ENCODE data around the gene ELF5.

DNA sequence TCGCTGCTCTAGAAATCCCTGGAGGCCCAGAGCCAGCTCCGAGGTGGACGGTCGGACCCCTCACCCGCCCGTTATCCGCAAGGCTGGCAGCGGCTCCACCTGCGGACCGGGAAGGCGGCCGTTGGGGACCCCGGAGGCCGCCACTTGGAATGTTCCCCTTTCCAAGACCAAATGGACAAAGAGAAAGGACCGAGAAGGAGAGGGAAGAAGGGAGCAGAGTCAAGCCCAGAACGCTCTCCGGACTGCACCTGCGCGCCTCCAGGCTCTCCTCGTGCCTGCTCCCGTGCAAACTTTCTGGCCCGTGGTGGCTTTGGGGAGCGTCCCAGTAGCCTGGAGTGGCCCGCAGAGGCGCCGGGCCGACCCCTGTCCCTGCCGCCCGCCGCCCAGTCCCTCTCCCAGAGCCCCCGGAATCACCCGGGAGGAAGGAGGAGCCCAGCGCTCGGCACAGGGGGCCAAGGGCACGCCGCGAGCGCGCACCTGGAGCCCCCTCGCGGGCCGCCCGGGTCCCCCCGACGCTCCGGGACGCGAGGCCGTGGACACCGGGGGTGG lies 23.0 kb downstream of the LMO2 start:
- PRO-cap, 10 experiments = no peak in any of the 10 experiments

DNA sequence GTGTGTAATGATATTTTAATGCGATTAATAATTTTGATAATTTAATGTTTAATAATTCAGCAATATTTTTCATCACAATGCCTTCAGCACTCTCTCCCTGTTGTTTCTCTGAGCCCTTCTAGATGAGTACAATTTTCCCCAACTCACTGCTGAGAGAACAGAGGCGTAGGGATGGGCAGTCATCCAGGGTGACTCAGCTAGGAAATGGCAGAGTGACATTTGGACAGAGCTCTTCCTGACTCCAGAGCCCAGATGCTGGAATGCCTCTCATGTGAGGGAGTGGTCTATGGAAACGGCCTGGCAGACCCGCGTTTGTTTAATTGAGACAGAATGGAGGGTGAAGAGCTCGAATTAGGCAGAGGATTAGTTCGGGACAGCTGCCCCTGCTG lies 7.4 kb upstream of the LMO2 start:
- PRO-cap, 10 experiments = no peak in any of the 10 experiments

DNA sequence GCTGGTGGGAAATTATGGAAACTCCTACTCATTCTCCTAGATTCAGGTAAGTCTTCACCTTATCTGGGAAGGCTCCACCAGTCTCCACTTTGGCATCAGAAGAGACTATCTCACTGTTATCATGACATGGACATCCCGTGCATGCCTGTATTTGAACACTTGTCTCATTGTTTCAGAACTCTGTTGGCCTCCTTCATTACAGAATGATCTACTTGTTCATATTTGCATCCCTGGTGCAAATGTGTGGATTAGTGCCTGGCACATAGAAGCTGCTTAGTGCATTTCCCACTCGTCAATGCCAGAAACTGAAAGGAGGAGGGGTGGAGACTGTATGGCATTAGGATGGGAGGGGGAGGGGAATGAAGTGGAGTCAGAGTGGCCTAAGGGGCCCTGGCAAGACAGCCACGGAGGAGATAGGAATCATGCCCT lies 54.0 kb upstream of the CAPRIN1 start:
- PRO-cap, 10 experiments = peak in 1 of 10 experiments; most common minus-strand start position 297 of the sequence (in 1)

DNA sequence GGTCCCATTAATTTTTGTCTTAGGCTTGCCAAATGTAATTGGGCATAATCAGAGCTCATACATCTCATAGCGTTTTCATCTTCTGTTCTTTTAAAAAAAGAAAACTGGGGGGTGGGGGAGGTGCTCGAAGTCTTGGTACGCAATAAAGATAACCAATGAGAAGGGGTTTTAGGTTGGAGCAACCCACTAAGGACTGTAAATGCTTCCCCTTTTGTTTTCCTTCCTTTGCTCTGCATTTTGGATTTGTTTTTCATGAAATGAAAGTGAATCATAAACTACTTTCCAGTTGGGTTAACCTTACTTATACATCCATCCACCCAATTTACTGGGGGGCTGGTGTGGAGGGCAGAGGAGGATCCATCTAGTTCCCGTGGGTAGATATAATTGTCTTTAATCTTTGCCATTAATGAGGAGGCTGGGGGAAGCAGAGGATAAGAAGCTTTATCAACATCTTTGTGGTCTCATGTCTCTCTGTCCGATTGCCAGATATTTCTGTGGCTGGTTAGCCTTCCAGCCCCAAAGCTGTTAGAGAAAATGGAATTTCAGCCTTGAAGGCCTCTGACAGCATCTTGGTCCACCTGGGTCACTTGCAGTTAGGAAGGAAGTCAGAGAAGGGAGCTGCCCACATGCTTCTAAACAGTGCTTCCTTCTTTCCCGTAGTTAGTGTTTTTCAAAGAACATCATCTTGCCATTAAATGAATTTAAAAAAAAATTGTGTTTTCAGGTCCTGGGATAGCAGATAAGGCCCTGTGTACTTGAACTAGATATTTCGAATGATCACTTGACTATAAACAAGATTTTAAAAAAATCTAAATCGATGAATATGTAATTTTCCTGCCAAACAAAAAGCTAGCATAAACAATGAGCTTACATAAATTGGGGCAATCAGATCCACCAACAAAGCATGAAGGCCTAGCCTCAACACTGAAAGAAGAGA lies 56.9 kb downstream of the ABTB2 start:
- PRO-cap, 10 experiments = no peak in any of the 10 experiments

DNA sequence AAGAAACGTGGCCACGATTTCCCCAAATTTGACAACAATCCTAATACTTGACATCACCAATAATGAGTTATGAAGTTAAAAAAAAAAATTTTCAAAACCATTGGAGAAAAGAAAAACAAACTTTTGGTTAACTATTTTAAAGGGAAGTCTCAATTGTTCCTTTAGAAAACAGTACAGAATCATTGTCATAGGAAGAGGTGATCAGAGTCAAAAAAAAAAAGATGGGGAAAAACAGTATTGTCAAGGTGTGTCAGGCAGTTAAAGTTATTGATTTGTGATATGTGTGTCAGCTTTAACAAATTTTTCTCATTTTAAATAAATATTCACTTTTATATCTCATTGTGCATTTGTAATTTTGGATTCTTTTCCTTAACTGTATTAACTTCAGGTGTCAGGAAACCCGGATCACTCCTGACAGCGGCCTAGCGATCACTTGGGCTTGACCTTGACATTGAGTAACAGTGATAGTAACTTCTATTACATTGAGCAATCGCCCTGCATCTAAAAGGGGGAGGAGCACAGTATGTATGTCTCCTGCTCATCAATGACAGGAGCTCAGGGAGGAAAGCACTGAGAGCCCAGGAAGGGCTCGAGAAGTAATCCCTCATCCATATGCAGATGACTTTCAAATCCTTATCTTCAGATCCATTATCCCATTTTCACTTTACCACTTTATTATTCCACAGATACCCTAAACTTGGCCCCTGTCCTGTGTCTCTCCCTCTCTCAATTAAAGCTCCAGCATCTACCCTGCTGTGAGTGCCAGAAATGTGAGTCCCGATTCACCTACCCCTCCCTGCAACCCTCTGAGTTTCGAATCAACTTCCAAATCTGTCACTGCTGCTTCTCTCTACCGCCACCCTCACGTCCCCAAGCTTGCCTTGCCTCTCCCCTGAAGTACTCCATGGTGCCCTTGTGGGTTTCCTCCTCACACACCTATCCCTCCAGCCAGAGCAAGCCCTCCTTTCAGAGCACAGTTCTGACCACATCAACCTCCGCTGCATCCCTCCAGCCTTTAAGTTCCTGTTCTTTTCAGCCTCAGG lies 47.9 kb downstream of the ABTB2 start:
- PRO-cap, 10 experiments = no peak in any of the 10 experiments

DNA sequence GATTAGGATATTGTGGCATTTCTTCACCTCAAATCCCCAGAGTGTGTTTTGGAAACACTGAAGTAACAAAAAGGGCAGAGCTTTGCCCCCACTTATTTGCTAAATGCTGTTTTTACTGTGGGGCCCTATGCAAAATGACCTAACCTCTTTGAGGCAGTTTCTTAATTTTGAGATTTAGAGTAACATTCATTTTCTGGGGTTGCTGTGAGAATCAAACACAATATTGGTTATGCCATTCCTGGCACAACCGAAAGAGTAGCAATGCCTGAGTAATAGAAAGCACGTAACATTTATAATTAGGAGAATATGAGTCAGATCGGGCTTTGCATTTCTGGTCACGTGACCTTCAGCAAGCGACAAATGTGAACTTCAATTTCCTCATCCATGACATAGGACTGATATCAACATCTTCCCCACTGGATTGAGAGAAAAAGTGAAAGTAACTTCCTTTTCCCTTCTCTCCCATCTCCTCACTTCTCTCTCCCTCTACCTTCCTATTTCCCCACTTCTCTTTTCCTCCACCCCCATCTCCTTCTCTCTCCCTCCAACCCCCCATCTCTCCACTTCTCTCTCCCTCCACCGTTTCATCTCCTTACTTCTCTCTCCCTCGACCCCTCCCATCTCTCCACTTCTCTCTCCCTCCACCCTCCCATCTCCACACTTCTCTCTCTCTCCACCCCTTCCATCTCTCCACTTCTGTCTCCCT lies 33.7 kb upstream of the CAT start:
- PRO-cap, 10 experiments = no peak in any of the 10 experiments

GRCh38 chr11:34513490-34514331 lies at the start of gene ELF5:
Gene ELF5 (minus strand): TSS chr11:34513794.
- PRO-cap, 10 experiments = peak in 7 of 10 experiments; most common plus-strand start chr11:34513823 (in 1); most common minus-strand start chr11:34513756 (in 7)

DNA sequence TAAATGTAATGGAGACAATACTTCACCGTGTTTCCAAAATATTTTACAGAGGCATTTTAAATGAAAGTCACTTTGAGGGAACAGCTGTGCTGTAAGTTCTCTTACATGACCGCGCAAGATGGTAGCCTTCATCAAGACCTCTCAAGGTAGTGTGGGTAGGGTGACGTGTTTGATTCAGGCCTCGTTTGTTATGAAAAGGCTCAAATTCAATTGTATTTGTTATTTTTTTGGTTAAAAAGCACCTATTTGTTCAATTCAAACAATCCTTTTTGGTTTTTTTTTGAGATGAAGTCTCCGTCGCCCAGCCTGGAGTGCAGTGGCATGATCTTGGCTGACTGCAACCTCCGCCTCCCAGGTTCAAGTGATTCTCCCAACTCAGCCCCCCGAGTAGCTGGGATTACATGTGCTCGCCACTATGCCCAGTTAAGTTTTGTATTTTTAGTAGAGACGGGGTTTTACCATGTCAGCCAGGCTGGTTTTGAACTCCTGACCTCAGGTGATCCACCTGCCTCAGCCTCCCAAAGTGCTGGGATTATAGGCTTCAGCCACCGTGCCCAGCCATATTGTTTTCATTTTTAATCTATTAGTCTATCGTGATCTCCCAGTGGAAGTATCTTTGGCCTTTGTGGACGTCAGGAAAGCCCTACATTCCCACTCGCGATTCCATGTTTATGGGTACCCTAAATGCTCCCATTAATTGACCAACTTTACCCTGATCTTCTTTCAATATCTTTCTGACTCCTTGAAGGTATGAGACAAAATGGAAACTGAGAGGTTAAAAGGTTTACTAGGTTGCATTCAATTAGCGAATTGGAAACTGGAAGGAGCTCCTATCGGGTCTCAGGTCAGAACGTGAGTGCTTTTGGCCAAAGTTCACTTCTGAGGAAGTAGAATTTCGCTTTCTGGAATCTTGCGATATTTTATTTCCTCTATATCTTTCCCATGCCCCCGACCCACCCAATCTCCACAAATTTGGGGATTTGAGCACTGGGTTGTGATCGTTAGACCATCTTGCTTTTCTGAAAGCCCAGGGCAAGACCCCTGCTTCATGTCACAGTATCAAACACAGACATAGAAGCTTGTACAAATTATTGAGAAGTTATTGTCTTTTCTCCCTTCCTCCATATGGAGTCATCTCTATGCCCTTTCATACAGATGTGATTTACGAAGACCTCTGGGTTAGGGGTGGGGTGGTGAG lies 2.3 kb downstream of the EHF start:
- PRO-cap, 10 experiments = peak in 2 of 10 experiments; most common minus-strand start position 120 of the sequence (in 1)

DNA sequence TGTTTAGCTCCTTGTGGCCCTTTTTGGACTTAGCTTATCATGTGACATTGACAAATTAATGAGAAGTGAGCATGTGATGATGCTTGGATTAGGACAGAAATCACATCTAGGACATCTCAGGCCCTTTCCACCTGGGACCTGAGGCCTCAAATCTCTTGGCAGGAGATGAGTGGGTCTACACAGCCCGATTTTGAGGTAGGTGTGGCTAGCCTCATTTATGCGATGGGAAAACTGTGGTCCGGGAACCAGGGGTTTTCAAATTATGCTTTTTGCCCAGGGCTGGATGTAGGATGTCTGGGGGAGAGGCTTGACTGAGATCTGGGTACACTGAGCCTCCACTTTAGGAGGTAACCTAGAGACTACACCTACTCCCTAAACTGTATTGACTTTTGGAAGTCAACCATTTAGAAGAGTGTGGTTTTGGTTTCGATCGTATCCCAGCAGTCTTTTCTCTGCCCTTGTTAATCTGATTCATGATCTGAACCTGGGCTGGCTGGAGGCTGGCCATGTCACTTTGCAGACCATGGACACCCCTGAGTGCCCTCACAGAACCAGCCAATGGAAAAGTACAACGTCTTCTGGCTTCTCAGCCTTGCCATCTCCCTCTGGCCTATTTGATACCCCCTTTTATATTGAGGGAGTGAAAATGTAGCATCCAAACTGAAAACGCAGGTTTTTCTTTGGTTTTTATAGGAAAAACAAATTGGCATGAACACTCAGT lies 10.7 kb downstream of the EHF start:
- PRO-cap, 10 experiments = peak in 2 of 10 experiments; most common plus-strand start position 469 of the sequence (in 1); most common minus-strand start position 349 of the sequence (in 1)

- PRO-cap, 10 experiments = peak in 3 of 10 experiments; most common plus-strand start chr11:34642150 (in 1); most common minus-strand start chr11:34642120 (in 1)
Measured at GRCh38 chr11:34642004-34643041, 21.4 kb downstream of the EHF start.

DNA sequence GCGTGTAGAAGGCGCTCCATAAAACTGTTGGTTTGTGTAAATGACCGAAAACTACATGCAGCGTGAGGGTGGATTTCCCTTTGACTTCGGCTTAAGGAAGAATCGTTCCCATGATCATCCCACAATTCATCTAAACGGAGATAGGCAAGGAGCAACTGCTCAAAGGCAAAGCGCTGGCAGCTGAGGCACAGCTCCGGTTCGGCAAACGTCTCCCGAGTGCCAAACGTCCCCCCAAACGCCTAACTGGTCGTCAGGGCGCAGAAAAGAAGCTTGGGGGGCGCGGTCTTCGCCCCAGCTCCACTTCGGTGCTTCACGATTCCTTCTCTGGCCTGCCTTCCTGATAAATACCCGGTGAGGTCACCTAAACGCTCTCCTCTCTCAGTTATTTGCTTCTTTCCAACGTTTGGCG lies 587 bp downstream of the APIP start:
- PRO-cap, 10 experiments = peak in 6 of 10 experiments; most common plus-strand start position 129 of the sequence (in 5); most common minus-strand start position 326 of the sequence (in 1)

- PRO-cap, 10 experiments = no peak in any of the 10 experiments
Measured at GRCh38 chr11:34916824-34916972, 280 bp downstream of the PDHX start.

GRCh38 chr11:34916973-34917488 lies 613 bp downstream of the PDHX start:
- PRO-cap, 10 experiments = peak in 1 of 10 experiments; most common minus-strand start chr11:34917209 (in 1)

DNA sequence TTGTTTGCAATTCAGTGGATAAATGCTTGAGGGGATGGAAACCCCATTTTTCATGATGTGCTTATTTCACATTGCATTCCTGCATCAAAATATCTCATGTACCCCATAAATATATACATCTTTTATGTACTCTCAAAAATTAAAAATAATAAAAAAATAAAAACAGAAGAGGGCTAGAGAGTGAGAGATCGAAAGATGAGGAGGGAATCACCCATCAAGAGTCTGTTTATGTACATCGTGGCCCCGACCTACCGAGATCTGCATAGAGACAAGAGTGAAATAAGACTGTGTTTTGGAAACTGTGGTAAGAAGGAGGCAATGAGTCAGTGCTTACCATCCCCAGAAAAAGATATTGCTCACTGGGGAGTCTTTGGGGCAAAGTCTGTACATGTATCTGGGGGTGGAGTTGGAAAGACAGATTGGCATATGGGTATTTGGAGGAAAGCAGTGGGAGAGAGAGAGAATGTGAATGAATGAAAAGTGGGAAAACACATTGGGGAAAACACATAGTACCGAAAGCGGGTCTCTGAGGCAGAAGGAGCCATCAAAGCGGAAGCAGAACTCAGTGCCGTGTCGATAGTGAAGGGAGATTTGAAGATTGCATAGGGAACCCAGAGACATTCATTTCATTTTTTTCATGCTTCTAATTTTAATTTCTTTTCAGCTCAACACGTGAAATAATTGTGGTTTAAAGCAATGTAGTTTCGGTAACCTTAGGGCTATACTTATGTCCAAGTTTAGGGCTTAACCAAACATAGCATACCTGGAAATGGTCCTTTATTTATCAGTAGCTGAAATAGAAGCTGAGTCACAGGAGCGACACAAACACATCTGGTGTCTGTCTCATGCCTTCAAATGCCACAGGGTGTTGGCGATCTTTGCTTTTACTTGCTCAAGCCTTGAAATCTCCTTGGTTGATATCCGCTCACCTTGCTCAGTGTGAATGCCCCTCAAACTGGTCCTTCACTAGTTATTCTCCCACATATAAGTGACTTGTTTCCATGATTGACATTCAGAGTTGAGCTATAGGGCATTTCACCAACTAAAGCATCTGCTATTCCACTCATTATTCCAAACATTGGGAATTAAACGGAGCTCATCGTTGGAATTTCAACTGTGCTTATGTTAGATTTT lies 98.6 kb upstream of the CD44 start:
- PRO-cap, 10 experiments = no peak in any of the 10 experiments

DNA sequence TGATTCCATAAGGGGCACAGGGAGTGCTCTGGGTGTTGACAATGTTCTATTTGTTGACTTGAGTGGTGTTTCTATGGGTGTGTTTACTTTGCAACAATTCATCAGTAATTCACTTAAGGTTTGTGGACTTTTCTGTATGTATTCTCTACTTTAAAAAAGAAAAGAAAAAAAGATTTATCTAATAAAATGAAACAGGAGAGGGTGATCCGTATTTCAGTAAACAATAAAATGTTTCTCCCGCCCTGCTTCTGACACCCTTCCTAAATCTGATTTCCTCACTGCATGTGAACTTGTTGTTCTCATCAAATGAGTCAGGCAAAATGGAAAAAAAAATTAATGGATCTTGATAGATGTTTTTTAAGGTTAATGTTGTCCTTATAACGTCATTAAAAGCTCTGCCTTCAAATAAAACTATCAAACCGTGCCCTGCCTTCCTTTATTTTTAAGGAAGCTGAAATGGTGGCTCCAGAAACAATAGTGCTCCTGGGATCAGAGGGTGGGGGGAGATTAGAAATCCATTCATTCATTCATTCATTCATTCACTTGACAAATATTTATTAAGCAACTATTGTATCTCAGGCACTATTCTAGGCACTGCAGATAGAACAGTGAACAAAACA lies 77.2 kb upstream of the CD44 start:
- PRO-cap, 10 experiments = no peak in any of the 10 experiments

DNA sequence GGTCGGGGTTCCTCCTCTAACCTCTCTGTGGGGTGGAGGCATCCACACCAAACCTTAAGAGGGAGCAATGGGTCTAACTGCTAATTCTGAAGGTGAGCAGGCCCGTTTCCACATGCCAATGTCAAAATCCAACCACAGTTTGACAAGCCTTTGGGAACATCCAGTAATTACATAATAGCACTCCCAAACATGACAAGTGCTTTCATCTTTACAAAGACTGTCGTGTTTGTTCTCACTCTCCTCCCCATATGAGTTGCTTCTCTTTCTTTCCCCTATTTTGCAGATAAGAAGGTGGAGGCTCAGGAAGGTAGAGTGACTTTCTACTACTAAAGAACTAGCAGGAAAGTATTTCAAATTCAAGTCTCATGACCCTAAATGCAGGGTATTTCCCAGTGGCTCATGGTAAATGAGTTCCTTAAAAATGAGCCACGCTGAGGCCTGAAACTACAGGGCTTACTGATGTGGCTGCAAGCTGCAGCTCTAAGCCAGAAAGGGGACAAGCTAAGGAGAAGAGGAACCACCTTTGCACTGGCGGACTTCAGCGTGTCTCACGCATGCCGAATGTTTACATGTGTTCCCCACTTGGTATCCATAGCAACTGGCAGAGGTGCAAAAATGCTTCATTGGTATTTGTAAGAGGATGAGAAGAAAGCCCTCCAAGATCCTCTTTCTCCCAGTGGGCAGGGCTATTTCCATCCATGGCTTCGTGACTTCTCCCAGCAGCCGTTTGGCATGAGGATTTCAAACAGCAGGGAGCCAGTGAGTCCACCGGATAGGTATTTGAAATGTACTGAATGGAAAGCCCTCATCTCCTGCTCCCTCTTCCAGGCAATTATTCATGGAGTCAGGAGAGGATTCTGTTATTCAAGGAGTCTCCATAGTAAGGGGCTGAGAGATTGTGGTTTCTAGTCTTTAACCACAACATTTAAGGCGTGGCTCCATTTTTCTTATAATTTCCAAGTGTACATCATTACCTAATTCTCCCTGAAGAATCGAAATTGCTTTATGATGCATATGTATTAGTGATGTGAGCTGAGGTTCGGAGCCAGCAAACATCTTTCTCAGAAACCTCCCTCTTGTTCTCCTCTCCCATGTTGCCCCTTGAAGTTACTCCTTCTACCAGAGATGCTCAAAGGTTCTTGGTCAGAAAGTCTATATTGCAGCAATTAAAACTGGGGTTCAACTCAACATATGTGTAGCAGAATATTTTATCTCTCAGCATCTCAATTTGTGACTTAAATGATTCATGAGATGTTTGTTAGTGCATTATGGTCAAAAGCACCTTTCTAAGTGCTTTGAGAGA lies 55.4 kb upstream of the CD44 start:
- PRO-cap, 10 experiments = no peak in any of the 10 experiments

DNA sequence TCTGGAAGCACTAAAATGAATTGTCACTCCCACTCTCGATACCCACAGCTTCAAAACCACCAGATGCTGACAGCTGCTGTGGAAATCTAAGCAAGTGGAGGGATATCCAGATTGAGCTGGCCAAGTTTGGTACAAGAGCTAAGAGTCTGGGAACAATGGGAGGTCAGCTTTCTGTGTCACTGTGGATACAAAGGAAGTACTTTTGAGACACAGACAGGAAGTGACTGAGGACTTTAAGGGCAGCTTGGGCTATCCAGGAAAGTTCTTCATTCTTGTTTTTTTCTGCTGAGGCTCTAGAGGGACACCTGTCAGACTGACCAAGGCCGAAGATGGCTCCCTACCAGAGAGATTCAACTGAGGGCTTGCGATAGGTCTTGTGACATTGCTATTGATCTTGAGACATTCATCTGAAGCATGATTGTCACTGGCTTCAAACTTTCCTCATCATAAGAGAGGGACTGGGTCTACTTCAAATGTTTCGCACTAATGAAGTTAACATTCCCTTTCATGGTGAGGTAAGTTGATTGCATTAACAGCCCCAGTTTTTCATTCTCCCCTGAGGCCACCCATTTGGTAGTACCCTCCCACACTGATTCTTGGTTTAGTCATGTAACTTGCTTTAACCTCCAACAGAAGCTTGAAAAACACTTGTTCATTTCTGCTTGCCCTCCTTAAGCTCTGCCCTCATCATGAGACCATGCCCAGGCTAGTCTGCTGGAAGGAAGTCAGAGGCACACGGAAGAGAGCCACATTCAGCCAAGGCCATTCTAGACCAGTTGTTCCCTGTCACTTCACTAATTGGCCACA lies 51.0 kb upstream of the CD44 start:
- PRO-cap, 10 experiments = no peak in any of the 10 experiments

DNA sequence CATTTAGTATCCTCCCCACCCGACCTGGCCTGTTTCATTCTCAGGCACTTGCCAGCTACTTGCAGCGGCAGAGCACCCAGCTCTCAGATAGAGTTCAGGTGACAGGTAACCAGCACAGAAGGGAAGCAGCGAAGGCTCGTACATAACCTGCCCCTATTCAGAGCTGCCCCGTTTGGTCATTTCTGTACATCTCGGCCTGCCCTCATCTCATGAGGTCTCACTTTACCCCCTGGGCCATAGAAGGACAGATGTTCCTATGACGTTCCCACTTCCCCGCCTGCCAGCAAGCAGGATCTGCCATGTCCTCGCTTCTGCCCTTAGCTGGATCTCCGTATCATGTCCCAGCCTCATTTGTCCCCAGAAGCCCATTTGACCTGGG lies 981 bp downstream of the PAMR1 start:
- PRO-cap, 10 experiments = no peak in any of the 10 experiments

- PRO-cap, 10 experiments = peak in 2 of 10 experiments; most common plus-strand start chr11:35906137 (in 1)
Measured at GRCh38 chr11:35905860-35906360, 38.0 kb upstream of the LDLRAD3 start.

GRCh38 chr11:35968759-35969557 lies 25.1 kb downstream of the LDLRAD3 start:
- PRO-cap, 10 experiments = no peak in any of the 10 experiments

Data from Metastatic Breast Carcinoma in the Brain (tissue), 10 donors.